Pericardium (tissue), 1 donor: ENCODE measurements around the genes HDC, GLDN and MYO5A.

GRCh38 chr15:50265458-50266356 lies at the start of gene HDC:
TSS of gene HDC (minus strand) at chr15:50265726.
- RRBS: no CpG with 5 or more reads among the region's 12 CpGs

DNA sequence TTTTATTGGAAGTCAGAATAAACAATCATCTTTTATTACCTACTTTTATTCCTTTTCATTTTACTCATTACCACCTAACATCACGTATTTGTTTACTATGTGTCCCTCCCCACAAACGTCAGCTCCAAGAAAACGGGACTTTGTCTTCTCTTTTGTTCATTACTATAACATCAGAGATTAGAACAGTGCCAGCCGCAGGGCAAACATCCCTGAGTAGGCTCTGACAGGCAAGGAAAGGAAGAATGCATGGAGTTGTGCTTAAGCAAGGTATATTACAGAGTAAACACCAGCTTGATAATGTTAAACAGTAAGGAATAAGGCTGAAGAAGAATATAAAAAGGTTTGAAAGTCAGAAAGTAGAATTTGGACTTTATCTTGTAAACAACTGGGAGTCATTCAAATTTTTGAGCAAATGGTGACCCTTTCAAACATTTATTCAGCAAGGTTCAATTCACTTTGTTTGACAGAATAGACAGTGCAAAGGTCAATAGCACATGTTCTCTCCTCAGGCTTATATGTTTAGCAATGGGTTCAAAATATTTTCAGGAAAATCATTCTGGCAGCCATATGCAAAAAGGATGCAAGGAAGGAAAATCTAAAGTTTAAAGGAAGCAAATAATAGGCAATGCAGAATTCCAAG lies 11.0 kb downstream of the GABPB1 start:
- RRBS: no CpG with 5 or more reads among the region's 4 CpGs

DNA sequence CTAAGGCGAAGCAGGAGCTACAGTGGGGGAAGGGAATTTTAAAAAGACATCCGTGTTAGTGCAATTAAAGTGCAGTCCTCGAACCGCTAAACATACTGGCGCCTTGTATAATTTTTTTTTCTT lies 694 bp downstream of the SPPL2A start:
- RRBS: no CpG with 5 or more reads among the region's 5 CpGs

DNA sequence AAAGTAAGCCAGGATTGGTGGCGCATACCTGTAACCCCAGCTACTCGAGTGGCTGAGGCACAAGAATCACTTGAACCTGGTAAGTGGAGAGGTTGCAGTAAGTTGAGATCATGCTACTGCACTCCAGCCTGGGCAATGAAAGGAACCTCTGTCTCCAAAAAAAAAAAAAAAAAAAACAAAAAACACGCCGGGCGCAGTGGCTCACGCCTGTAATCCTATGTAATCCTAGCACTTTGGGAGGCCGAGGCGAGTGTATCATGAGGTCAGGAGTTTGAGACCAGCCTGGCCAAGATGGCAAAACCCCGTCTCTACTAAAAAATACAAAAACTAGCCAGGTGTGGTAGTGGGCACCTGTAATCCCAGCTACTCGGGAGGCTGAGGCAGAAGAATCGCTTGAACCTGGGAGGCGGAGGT lies 18.8 kb upstream of the AP4E1 start:
- RRBS: no CpG with 5 or more reads among the region's 12 CpGs

DNA sequence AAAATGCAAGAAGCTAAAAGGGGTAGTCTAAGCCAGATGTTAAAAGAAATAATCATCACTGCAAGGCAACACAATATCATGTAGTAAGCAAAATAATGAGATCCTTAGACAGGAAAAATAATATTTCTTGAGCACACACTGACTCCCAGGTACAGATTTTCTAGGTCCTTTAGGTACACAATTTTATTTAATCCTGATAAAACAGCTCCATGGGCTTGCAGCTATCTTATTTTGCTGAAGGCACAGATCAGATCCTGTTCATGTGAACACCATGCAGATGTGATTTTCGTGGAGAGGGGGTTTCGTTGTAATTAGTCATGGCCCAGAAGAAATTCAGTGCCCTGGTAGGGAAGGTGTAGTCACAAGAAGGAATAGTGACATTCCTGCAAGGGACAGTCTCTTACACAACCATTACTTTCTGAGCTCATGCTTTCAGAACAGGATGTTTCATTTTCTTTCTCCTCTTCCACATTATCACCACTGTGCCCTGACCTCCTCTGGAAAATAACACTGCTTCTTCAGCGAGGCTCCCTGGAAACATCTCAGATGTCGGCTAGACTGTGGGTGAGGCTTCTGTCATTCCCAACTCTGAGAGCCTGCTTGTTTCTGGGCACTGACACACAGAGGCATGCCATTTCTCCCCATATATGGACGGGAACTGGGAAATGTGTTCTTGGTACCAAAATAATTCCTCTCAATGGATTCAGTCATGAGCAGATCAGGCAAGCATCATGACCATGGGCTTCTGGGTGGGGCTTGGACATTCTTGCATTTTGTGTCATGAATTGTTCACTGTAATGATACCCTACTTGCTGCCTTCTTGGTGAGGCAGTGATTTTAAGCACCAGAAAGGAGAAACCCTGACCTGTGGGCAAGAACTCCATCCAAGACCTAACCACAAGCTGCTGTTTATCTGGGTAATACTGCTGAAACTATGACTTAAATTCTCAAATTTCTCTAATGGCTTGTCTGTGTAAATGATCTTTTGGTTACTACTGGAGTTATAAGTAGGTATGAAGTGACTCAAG lies 14.2 kb upstream of the TNFAIP8L3 start:
- RRBS: no CpG with 5 or more reads among the region's 5 CpGs

DNA sequence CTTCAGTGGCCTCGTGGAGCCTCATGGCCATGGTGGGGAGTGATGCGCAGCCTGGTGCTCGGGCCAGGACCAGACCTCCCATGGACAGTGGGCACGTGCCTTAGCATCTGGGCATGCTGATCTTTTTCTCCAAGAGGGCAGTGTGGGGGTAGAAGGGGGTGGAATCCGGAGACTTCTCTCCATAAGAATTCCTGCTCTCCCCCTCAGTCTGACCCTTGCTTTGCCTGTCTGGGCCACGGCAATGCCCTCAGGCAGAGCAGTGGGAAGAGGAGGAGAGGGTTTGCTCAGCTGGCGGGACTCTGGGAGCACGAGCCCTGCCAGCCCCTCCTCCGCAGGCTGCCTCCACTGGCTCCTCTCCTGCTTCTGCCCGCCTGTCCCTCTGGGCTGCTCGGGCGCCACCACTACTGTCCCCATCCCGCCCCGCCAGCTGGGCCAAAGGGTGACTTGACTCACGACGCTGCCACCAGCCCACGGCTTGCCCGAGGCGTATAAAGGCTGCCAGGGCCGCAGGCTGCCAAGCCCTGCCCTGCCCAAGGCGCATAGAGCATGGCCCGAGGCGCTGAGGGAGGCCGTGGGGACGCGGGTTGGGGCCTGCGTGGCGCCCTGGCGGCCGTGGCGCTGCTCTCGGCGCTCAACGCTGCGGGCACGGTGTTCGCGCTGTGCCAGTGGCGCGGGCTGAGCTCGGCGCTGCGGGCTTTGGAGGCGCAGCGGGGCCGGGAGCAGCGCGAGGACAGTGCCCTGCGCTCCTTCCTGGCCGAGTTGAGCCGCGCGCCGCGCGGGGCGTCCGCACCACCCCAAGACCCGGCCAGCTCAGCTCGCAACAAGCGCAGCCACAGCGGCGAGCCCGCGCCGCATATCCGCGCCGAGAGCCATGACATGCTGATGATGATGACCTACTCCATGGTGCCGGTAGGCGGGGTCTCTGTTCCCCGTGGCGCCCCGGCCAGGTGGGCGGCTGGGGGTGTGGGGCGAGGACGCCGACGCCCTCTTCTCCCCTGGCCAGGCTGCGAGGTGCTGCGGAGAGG lies at the start of gene GLDN:
Gene GLDN, plus strand, starts transcription at position 517 of the 1,025 bp plus-strand sequence.
- RRBS: 4% methylated on average over 15 of the region's 81 CpGs

- RRBS: no CpG with 5 or more reads among the region's 8 CpGs
Observed at GRCh38 chr15:51623346-51624064, 934 bp upstream of the DMXL2 start.

- RRBS: no CpG with 5 or more reads among the region's 5 CpGs
Observed at GRCh38 chr15:51856639-51857413, 27.4 kb downstream of the TMOD3 start.

DNA sequence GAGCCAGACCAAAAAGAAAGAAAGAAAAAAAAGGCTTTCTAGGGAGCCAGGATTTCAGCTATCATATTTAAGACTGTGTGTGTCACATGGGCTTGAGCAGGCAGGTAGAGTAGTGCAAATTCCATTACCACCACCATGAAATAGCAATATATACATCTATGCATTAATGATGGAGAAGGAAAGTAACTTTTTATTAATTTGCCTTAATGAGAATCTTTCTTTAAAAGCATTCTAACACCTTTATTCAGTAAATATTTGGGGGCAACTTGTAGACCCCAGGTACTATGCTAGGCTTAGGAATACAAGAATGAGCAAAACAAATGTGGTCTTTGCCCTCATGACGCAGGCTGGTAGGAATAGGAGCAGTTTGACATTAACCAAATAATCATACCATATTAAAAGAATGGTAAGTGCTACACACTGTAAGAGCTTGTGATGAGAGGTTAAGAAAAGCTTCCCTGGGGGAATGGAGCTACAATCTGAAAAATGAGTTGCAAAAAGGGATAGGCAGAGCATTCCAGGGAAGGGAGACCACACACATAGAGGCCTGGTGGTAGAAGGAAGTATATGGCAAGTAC lies 37.1 kb downstream of the TMOD3 start:
- RRBS: no CpG with 5 or more reads among the region's 1 CpG

DNA sequence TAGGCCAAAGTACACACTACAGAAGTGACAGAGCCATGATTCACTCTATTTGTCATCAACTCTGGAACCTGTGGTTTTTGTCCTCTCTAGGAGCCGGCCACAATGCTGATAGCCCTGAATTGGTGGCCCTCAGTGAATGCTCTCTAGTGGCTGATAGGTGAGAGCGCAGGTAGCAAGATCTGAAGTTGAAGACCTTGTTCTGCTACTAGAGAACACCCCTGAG lies 64.1 kb downstream of the LEO1 start:
- RRBS: no CpG with 5 or more reads among the region's 2 CpGs

- RRBS: no CpG with 5 or more reads among the region's 1 CpG
Observed at GRCh38 chr15:52232224-52232858, 41.1 kb upstream of the GNB5 start.

DNA sequence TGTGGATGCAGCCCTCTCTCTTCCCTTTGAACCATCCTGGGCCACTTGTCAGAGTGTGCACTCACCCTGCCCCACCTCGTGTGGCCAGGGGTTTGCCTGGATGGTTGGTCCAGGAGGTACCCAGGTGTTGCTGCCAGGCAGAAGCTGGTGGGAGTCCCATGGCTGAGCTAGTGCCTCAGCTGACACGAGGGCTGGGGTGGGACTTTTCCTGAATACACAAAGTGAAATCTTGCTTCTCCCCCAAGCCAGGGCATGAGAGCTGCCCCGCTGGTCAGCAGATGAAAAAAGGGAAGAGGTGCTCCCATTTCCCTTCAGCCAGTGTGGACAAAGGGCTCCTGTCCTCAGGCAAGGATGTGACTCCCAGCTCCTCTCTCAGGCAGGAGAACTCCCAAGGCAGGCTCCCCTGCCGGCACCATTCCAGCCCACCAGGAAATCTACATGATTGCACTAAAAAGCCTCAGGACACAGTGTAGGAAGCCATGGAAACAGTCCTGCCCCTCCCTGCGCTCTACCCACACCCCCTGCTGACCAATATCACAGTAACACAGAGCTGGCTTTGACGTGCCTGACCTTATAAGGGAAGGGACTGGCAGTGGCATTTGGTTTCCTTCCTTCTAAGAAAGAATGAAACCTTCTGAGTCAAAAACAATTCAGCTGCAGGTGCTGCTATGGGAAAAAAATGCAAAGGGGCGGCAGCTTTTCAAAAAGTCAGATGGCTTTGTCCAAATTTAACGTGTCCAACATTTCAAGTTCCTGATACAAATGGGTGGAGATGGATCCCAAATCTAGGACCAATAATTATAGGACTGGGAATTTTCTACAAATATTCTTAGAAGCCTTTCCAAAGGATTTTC lies 33.9 kb downstream of the MYO5C start:
- RRBS: no CpG with 5 or more reads among the region's 8 CpGs

DNA sequence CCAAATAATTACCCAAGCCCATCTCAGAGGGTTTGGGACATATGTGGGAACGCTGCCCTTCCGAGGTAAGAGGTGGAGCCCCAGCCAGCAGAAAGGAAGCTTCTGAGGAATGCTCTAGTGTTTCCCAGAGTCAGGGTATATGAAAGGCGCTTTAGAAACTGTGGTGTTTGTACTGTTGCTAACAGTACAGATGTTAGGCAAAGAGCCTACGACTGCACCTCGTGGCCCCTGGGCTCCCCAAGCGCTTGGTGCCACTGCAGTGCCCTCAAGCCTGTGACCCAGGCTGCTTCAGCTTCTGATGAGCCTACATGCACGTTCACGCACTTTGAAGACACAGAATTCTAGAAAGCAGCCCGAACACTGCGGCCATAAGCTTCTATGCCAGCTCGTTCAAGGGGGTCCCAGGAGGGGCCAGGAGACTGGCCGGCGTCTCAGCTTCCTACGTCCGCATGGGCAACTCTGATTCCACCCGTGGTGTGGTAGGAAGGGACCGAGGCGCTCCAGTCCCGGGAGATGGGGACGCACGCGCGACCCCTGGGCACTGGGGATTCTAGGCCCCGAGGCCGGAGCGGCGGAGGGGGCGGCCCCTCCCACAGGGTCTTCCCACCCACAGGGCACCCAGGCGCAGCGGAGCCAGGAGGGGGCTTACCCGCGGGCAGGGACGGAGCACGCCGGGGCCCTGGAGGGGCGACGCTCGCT lies 722 bp downstream of the MYO5C start:
- RRBS: 4% methylated on average over 24 of the region's 38 CpGs

GRCh38 chr15:52527975-52529105 lies at the start of gene MYO5A:
TSS of gene MYO5A (minus strand) at chr15:52528880.
- RRBS: 2% methylated on average over 34 of the region's 104 CpGs

GRCh38 chr15:52529106-52529582 lies 464 bp upstream of the MYO5A start:
- RRBS: no CpG with 5 or more reads among the region's 43 CpGs

- RRBS: no CpG with 5 or more reads among the region's 2 CpGs
Observed at GRCh38 chr15:52602217-52602858, 33.5 kb upstream of the ARPP19 start.

DNA sequence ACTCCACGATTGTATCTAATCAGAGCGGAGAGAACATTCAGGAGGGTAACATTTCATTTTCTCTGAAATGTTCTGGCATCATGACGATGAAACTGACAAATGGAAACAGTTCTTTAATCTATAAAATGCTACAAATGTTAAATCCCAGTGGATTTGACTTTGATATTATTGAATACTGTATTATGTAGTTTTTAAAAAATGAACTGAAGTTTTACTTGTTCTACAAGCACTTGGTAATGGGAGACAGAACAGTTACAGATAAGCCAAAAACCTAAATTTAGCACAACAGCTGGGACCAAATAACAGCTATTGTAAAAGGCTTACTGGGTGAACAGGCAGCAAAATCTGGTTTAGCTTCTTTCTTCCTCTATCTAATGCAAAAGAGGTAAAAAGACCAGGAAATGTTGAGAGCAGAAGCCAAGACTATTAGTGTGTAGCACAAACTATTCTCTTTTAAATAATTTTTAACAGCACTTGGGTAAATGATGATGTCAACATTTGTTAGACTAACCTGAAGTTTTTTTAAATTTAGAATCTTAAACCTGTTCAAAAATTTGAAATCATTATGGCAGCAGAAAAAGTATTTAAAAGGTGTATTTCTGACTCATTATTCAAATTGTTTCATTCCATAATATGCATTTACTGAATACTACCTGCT lies 1.6 kb upstream of the ATOSA start:
- RRBS: no CpG with 5 or more reads among the region's 3 CpGs

DNA sequence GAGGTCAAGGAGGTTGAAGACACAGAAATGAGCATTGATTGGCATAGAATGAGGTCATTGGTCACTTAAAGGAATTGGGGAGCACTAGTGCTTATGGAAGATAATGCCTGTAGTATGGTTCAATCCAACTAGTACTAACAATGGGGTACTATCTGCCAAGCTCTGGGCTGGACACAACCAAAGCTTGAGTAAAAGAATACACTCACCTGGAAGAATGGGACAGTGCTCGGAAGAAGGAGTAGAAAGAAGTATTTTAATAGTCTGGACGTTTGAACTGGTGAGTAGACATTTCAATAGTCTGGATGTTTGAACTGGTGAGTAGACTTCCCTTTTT lies 40.2 kb upstream of the ATOSA start:
- RRBS: no CpG with 5 or more reads among the region's 2 CpGs

- RRBS: no CpG with 5 or more reads among the region's 15 CpGs
Observed at GRCh38 chr15:52783037-52783323, 7.2 kb downstream of the ONECUT1 start.

- RRBS: 13% methylated on average over 8 of the region's 22 CpGs
Observed at GRCh38 chr15:52783356-52783792, 6.8 kb downstream of the ONECUT1 start.